ENCODE data around the genes SLC19A2 and GORAB.

DNA sequence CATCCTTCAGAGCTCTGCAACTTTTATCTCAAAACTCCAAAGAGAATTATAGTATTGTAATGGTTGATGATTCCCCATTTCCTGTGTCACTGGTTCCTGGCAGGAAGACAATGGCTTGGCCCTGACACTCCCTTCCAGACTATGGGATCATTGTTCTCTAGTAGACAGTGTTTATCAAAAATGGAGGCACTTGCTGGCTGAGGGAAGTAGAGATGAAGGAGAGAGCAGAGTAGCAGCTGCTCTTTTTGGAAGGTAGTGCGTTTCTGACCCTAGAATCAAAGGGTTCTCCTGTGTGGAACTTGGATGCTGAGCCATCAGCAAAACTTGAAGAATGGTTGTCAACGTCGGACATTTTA lies 145.9 kb upstream of the ATP1B1 start:
- PRO-cap: no peak
- RAMPAGE, long total RNA, 4 experiments: no peak in any of the 4 experiments

GRCh38 chr1:169019684-169020152 lies 86.8 kb upstream of the ATP1B1 start:
- PRO-cap: no peak
- RAMPAGE, long total RNA, 4 experiments: no peak in any of the 4 experiments

GRCh38 chr1:169100923-169101122 lies 5.7 kb upstream of the ATP1B1 start:
- PRO-cap: no peak
- RAMPAGE, long total RNA, 4 experiments: no peak in any of the 4 experiments

DNA sequence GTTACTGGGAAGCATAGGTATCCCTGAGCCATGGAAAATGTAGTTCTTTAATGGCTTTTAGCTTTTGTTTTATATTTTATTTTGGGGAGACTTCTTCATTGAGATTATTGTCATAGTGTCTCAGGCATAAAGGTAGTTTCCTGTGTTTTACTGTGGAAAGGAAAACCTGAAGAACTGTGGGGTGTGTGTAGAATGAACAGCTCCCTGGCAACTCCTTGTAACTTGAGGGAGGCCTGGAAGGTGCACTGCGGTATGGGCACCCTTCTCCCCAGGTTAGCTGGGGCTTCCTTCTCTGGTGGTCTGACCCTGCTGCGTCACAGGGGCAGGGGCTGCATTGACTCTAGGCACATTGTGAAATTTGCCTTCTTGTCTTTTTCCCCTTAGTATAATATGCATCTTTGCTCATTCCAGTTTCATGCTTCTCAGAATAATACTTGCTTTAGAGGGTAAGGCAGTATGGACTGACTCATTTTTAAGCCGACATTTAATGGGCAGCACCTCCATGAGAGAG lies 1.8 kb downstream of the ATP1B1 start:
- PRO-cap: no peak
- RAMPAGE, long total RNA, 4 experiments: no peak in any of the 4 experiments

GRCh38 chr1:169111097-169112133 lies 4.9 kb downstream of the ATP1B1 start:
- PRO-cap: no peak
- RAMPAGE, long total RNA, 4 experiments: no peak in any of the 4 experiments

GRCh38 chr1:169117241-169117974 lies 10.9 kb downstream of the ATP1B1 start:
- PRO-cap: no peak
- RAMPAGE, long total RNA, 4 experiments: no peak in any of the 4 experiments

DNA sequence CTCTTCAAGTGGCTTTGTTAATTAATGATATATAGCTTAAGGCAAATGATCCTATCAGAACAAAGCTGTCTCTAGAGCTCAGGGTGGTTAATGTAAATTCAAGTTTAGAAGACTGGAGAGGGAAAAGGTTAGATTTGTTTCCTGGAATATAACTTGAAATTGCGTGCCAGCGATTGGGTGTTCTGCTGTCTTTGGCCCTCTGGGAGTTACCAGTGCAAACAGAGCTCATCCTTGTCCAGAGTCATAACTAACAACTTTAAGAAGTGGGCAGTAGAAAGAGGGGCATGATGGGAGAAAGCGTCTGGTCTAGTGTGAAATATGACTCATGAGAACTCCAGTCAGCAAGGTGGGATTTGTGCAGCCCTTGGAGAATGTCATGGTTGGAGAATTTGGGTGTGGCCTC lies 12.8 kb downstream of the ATP1B1 start:
- PRO-cap: no peak
- RAMPAGE, long total RNA, 4 experiments: no peak in any of the 4 experiments

GRCh38 chr1:169131247-169131699 lies 24.8 kb downstream of the ATP1B1 start:
- PRO-cap: no peak
- RAMPAGE, long total RNA, 4 experiments: no peak in any of the 4 experiments

- PRO-cap: bidirectional peak, plus-strand start at chr1:169485293, minus-strand start at chr1:169485272; bidirectional peak, plus-strand start at chr1:169486077, minus-strand start at chr1:169485927
- RAMPAGE, long total RNA, 4 experiments: start-site peak on the minus strand in 1 of 4 experiments, at chr1:169485738-169485965 at its widest, 37 to 38 reads per replicate
Measured at GRCh38 chr1:169484824-169486046, at the start of gene SLC19A2. TSS of gene SLC19A2 (minus strand) at chr1:169485944.

- PRO-cap: bidirectional peak, plus-strand start at chr1:169486077, minus-strand start at chr1:169485927; bidirectional peak, plus-strand start at chr1:169486163, minus-strand start at chr1:169486258
- RAMPAGE, long total RNA, 4 experiments: start-site peak on the plus strand in 2 of 4 experiments, at chr1:169486110-169486194 at its widest, 14 to 26 reads per replicate
Measured at GRCh38 chr1:169486047-169486557, 358 bp upstream of the SLC19A2 start.

DNA sequence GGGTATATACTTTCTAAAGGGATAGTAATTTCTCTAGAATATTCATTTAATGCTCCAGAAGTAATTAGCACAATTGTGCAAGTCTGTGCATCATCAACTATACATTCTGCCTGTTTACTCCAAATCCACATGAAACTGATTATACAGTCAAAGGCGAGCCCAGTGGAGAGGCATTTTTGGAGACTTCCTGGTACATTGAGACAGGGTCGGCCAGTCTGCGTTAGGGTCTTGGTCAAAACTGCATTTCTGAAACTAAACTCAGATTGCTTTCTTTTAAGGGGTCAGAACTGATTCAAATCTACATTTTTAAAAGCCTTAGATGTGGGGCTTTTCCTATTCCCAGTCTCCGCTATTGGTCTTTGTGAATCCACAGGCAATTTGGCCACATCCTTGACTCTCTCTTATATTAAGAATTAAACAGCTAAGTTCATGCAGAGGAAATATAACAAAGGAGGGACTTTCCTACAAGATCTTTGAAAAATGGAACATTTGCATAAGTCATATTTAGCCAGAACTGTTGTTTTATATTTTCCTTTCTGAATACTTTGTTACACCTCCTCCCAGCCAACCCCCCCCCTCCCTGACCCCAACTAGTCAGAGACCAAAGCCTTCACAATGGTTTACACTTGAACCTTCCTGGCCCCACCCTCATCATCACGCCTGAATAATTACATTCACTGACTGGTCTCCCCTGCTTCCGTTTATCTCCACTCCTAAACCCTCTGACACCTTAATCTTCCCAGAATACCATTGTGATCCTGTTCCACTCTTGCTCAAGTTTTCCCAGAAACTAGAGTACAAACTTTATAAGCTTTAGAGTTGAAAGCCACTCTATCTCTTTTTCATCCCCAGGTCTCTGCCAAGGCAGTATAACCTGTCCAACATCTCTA lies 30.9 kb downstream of the SELL start:
- PRO-cap: no peak
- RAMPAGE, long total RNA, 4 experiments: no peak in any of the 4 experiments

DNA sequence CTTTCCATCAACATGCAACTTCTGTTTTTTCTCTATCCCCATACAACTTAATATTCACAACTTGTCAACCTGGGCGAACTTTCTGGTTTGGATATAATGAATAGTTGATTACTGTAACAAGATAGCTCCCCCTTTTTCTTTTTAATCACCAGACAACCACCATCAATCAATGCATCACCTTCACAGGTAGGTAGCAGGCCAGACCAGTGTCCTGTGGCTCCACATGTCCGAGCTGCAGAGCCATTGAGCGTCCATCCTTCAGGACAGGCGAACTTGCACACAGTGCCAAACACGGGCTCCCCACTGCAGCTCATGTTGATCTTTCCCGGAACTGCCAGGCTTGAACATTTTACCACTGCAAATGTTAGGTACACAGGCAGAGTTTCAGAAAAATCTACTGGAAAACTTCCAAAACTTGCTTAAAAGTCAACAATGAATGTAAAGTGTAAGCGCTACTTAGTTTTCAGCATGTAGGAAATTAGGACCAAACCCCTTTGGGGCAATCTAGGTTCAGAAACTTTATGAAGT lies 6.6 kb downstream of the SELE start:
- PRO-cap: no peak
- RAMPAGE, long total RNA, 4 experiments: no peak in any of the 4 experiments

DNA sequence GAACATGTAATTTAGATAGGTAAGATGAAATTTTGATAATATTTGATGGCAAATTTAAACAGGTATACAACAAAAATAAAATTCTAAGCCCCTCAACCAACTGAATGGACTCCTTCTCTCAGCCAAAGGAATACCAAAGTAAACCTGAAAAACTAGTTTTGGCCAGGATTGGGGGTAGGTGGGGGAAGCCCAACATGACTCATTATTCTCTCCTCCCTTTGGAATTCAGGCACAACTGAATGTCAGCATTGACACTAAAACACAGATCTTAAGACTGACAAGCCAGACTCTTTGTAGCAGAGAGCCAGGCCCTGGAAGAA lies 13.4 kb downstream of the METTL18 start:
- PRO-cap: no peak
- RAMPAGE, long total RNA, 4 experiments: no peak in any of the 4 experiments

- PRO-cap: no peak
- RAMPAGE, long total RNA, 4 experiments: no peak in any of the 4 experiments
Measured at GRCh38 chr1:169891066-169891394, 2.7 kb downstream of the SCYL3 start.

- PRO-cap: bidirectional peak, plus-strand start at chr1:170532195, minus-strand start at chr1:170532035; bidirectional peak, plus-strand start at chr1:170532434, minus-strand start at chr1:170532411
- RAMPAGE, long total RNA, 4 experiments: start-site peak on the plus strand in 2 of 4 experiments, at chr1:170532144-170532434 at its widest, 13 to 84 reads per replicate
Measured at GRCh38 chr1:170531905-170533155, at the start of gene GORAB. TSS of gene GORAB (plus strand) at chr1:170532166.

DNA sequence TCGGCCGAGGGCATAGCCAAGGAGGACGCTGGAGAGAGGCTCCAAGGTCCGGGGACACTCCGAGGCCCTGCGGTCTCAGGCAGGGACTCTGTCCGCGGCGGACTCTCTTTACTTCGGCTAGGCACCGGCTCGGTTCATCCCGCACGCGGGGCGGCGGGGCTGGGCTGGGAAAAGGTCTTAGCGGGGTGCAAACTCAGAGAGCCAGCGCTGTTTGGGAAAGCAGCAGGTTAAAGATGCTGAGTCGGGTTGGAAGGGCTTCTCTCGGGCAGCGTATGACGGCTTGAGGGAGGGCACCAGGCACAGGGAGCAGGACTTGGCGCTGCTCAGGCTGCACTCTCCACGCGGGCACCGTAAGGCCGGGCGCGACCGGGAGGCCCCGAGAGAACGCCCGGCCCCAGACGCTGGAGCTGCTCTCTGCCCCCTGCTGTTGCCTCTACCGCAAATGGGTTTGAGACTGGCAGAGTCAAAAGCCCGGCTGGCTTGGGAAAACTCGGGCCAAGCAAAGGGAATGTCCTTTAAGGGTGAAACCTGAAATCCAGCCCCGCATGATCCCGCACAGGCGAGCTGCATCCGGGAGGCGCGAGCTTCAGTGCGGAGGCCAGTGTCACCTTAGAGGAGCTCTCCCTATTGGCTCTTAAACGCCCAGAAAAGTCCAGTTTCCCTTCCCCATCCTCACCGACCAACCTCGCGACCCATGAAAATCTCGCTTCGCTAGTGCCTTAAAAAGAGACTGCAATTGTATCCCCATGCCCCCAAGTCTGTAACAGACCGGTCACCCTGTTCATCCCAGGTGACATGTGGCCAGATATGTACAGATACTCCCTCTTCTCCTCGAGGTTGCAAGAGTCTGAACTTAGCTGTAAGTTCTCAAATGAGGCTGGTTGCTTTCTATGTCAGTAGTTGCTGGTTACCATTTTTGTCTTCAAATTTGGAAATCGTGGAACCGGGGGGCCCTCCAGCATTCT lies 988 bp downstream of the PRRX1 start:
- PRO-cap: bidirectional peak, plus-strand start at position 333 of the sequence, minus-strand start at position 274 of the sequence; bidirectional peak, plus-strand start at position 441 of the sequence, minus-strand start at position 416 of the sequence
- RAMPAGE, long total RNA, 4 experiments: no peak in any of the 4 experiments

GRCh38 chr1:170665602-170666199 lies 1.8 kb downstream of the PRRX1 start:
- PRO-cap: no peak
- RAMPAGE, long total RNA, 4 experiments: no peak in any of the 4 experiments

DNA sequence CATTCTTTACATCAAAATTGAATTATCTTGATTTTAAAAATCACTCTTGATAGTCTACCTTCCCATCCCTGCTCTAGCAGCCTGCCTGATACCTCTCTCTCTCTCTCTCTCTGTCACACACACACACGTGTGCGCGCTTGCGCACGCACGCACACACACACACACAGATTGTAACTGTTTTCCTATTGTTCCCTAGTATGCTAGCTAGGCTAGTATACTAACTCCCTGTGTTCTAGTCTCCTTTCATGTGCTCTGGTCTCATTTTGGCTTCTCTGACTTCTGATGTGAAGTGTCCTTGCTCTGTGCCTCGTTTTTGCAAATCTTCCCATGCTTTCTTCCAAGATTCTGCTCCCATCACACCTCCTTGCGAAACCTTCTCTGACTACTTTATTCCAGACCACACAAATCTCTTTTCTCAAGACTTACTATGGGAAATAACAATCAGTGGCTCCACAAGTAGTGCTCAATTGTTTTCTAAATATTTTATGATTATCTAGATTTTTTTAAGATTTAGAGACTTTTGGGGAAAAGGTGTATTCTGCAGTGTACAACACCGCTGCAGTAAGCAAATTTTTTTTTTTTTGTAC lies 10.3 kb downstream of the PRRX1 start:
- PRO-cap: no peak
- RAMPAGE, long total RNA, 4 experiments: no peak in any of the 4 experiments

DNA sequence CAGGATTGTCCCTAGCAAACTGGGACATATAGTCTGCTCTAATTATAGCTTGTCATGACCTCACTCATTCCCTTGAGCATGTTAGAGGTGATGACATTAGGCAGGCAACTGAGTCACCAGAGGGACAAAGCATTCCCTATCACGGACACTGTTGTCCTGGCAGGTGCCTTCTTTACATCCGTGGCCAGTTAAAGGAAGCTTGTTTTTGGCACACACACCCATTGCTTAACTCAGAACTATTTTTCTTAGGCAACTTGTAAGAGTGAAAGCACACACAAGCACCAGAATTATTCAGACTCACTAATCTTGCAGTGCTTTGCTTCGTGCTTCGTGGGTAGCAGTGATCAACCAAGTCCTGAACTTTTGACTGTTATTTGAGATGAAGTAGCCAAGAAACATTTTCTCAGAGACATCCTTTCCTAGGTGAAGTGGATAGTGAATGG lies 65.7 kb downstream of the PRRX1 start:
- PRO-cap: no peak
- RAMPAGE, long total RNA, 4 experiments: no peak in any of the 4 experiments

DNA sequence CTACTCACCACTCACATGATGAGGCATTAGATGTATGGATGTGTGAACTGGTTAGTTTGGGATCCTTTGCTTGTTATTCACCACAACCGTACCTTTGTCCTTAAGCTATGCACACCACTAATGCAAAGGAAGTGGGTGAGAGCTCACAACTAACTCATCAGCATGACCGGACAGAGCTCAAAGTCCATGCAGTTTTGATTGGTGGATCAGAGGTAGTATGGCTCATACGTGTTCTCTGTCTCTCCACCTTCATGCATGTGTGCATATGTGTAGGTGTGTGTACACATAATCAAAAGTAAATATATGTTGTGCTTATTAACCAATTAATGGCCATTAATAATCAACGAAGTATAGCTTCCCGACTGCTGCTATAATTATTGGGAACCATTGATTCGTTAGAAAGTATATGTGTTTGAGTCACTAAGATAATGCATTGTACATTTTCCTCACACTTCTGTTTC lies 43.4 kb upstream of the MROH9 start:
- PRO-cap: no peak
- RAMPAGE, long total RNA, 4 experiments: no peak in any of the 4 experiments

All from gastroesophageal sphincter (tissue), 4 donors.